HCT116 (cell line): ENCODE measurements around a stretch of chrX.

- RRBS: no CpG with 5 or more reads among the region's 3 CpGs
Observed at GRCh38 chrX:150692297-150692533, 981 bp upstream of the MTMR1 start.

DNA sequence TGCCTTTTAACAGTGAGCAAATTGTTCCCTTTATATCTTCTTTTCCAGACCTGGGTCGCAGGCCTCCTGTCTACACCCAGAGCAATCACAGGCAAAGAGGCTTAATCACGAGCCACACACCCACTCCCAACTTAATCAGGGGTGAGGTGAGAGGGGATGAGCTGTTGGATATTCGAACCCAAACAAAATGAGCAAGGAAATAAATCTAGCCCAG is 755 bp upstream of the MTMR1 start:
- RRBS: no CpG with 5 or more reads among the region's 3 CpGs

DNA sequence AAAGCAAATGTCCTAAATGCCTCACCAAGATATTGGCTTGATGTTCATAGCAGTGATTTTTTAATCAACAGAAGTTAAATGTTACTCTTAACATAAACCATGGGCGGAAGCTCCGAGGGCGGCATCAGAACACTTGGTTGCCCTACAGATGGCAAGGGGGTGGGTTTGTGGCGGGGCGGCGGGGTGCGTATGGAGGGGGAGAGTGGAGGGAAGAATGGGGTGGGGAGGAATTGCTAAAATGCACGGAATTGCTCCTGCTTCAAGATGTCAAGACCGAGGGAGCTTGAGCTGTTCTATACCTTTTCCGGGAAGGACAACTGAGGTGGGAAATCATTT is 480 bp upstream of the MTMR1 start:
- RRBS: no CpG with 5 or more reads among the region's 10 CpGs

DNA sequence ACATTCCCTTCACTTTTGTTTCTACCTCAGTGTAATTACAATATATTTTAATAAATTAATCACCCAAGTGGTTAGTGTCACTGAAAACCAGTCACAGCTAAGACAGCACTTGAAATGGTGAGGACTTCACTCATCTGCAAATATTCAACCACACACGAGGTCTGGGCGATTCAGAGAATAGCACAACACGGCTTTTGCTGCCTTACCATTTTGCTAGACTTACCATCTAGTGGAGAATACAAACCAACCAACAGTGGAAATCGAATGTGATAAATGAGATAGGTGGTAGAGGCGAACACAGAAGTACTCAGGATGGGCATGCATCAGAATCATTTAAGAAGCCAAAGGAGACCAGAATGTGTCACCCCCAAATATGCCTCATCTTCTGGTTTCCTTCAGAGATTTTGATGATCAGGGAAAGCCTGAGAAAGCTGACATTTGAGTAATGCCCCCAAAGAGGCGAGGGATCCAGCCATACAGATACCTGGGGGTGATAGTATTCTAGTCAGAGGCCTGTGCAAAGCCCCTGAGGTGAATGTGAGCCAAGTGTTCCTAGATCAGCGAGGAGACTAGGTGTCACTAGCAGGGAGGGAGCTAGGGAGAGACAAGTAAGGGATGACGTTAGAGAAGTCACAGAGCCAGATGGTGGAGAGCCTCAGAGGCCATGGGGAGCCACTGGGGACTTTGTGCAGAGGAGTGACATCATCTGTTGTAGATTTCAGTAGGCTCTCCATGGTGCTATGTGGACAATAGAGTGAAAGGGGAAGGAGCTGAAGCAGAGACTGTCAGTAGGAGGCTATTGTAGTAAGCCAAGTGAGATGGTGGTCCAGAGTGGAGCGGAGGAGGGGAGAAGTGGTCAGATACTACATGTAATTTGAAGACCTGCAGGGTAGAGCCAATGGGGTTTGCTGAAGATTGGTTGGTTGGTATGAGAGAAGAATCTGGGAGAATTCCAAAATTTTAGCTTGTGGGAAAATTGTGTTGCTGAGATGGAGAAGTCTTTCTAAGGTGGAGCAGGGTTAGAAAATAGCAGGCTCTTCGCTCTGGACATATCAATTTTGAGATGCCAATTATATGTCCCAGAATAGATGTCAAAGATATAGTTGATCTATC is 1.8 kb downstream of the MTMR1 start:
- RRBS: no CpG with 5 or more reads among the region's 10 CpGs

- RRBS: no CpG with 5 or more reads among the region's 10 CpGs
Observed at GRCh38 chrX:151957775-151958890, 16.3 kb downstream of the GABRE start.

DNA sequence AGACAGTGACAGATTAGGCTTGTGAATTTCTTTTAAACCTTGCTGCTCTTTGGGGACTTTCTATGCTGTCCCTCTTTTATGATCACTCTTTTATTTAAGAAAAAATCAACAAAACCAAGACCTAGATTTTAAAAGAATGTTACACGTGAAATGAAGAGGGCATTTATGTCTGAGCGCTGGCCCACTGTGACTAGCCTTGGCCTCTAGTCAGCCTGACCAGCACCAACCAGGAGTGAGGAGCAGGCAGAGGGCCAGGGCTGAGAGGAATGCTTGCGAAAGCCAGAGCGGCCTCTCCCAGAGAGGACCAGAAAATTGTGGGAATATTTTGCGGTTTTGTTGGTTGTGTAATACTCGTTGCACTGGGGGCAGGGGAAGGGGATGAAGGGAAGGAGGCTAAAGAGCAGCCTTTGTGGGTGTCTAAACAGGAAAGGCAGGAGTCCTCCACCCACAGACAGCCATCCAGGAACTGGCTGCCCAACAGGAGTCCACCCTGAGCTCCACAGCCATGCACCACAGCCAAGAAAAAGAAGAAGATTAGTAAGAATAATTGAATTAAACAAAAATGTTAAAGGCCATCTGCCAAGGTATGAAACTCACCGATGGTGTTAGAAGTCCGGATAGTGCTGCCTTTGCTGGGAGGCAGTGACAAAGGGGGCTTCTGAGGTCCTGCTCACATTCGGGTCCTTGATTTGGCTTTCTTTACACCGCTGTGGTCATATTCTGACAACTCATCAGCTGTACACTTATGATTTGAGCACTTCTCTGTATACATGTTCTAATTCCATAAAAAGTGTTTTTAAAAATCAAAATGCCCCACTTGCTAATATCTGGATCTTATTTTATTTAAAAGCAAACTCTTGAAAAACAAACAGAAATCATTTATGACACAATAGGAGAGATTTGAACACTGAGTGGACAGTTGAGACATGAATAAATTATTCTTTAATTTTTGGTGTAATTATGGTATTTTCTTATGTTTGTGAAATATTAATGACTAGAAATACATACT is 3.6 kb downstream of the GABRE start:
- RRBS: no CpG with 5 or more reads among the region's 10 CpGs

DNA sequence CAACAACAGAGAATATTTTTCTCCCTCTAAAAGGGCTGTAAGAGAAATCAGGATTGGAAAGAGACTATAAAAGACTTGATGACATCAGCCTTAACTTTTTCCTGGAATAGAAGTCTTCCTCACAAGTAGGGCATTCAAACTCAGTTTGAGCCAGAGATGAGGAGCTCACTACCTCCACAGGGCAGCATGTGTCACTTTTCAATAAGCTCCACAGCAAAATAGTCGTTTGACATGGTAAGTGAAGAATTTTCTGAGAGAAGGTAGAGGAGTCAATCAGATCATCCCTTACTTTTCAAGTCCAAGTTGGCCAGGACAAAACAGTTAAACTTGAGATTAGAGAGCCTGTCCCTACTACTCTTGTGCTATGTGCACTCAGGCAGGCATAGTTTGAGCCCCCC is 9.0 kb upstream of the GABRE start:
- RRBS: no CpG with 5 or more reads among the region's 1 CpG

DNA sequence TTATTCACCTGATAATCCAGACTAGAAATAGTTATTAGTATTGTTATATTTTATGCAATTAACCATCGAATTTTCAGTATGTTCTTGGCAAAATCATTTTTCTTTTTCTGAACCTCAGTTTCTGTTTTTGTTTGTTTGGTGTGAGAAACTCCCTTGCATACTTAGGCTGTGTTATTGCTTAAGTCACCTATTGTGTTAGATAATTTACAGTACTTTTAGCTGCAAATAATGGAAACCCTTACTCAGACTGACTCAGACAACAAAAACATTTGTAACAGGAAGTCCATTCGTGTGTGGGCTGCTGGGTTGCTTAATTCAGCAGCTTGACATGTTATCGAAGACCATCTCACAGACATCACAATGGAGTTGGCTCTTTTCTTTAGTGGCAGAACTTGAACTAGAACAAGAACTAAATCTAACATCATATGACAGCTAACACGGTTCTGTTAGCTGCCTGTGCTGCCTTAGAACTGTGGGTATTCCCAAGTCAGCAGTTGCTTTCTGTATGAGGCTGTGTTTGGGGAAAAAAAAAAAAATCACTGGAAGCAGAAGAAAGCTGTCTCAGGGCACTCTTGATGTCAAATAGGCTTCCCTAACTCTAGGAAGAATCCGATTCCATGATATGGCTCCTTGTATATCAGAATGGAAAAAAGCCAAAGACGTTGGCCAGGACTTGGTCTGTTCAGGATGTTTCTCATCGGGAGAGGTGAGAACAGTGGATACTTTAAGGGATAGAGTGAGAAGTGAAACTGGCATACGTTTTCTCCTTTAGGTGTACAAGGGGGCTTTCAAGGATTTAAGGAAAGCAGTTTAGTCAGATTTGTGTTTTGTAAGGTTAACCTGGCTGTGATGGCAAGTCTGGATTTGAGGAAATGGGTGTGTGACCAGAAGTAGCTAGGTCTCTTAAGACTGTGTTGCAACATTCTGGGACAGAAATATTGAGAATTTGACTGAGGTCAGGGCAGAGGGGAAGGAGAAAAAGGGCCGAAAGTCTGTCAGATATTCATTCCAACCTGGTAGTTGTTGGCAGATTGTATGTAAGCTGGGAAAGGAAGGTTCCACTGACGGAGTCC is 10.1 kb upstream of the GABRE start:
- RRBS: no CpG with 5 or more reads among the region's 10 CpGs

DNA sequence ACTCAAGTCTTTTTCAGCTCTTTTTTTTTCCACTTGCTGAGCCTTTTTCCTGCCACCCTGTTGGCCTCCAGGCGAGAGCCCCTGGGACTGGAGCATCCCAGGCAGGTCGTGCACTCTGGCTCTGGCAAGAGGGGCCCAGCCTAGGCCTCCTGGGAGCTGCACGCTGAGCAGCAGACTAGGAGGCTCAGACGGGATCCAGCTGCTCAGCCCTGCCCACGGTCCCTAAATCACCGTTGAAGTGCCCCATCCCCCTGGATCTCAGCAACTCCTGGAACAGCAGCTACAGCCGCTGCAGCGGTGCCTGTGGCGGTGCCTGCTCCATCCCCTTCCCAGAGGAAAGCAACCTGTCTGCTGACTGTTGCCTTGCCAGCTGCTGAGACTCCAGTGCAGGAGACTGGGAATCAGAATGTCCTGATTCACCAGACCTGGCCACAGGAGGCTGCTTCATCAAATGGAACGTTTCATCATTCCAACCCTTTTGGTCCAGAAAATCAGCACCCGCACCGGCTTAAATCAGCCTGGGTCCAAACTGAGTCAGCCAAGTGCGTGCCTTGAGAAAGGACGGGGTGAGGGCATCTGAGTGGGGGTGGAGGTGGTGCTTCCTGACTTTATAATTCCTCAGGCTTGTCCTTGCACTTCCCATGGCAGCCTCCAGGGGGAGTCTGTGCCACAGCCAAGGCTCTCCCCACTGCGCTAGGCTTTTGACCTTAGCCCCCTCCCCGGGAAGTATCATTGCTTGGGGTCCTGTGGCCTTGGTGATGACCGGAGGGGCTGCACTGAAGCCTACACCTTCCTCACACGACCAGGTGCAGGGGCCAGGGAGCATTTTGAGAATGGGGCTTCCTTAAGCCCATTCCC is 6.4 kb downstream of the ZNF185 start:
- RRBS: 0% methylated on average over 1 of the region's 18 CpGs

- RRBS: no CpG with 5 or more reads among the region's 2 CpGs
Observed at GRCh38 chrX:153361577-153362293, 27.8 kb downstream of the ZNF275 start.

DNA sequence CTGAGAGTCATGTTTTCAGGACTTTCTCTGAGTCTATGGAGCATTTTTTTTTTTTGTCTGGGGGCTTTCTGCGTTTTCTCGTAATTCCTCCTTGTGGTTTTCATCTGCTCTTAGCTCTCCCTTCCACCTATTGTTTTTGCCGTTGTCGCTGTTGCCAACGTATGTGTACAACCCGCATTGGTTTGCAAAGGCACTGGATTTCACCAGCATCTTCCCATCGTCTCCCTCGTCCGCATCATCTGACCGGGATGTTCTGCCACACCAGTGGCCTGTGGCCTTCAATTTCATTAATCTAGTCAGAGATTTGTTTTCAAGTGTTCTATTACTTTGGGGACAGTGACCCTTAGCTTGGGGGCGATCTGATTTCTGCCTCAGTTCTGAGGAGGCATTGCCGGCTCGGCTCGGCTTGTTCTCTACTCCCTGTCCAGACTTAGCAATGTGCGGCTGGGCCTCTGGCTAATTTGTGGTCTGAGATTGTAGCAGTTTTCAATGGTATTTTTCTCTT is 14.6 kb downstream of the PNMA6E start:
- RRBS: no CpG with 5 or more reads among the region's 15 CpGs

GRCh38 chrX:153477902-153478345 is 7.5 kb upstream of the HAUS7 start:
- RRBS: no CpG with 5 or more reads among the region's 10 CpGs

DNA sequence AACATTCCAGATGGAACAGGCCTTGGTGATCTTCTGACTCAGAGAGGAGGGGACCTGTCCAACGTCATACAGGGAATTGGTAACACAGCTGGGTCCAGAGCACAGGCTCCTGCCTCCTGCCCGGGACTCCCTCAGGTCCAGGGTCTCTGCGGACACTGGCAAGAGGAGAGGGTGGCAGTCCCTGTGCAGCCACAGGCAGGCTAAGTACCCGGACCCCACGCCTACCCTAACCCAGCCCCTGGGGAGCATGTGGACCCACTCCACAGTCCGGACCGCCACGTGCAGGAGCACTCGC is 10.3 kb downstream of the CCNQ start:
- RRBS: over 99% methylated on average over 5 of the region's 9 CpGs

DNA sequence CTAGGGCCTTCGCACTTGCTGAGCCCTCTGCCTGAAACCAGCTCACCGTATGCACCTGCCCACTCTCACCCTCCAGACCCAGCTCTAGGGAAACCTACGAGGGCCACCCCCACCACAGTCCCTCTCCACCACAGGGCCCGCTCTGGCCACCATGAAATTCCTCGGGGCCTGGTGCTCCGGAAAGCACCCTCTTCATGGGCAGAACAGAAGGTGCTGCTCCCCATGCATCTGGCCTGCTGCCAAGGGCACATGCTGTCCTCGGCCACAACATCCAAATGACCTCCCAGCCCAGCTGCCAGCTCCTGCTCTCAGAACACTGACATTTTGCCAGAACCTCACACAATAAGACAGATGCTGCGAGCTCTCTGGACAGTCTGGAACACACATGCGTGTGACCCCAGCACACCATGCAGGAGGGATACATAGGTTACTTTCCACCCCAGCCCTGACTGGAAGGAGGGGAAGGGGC is 6.0 kb downstream of the CCNQ start:
- RRBS: no CpG with 5 or more reads among the region's 9 CpGs

GRCh38 chrX:153622640-153623410 is 23.9 kb upstream of the CCNQ start:
- RRBS: no CpG with 5 or more reads among the region's 21 CpGs

GRCh38 chrX:153643536-153644118 is 3.4 kb upstream of the DUSP9 start:
- RRBS: 48% methylated on average over 9 of the region's 41 CpGs

- RRBS: no CpG with 5 or more reads among the region's 38 CpGs
Observed at GRCh38 chrX:153685999-153687372, 1.2 kb upstream of the SLC6A8 start.

DNA sequence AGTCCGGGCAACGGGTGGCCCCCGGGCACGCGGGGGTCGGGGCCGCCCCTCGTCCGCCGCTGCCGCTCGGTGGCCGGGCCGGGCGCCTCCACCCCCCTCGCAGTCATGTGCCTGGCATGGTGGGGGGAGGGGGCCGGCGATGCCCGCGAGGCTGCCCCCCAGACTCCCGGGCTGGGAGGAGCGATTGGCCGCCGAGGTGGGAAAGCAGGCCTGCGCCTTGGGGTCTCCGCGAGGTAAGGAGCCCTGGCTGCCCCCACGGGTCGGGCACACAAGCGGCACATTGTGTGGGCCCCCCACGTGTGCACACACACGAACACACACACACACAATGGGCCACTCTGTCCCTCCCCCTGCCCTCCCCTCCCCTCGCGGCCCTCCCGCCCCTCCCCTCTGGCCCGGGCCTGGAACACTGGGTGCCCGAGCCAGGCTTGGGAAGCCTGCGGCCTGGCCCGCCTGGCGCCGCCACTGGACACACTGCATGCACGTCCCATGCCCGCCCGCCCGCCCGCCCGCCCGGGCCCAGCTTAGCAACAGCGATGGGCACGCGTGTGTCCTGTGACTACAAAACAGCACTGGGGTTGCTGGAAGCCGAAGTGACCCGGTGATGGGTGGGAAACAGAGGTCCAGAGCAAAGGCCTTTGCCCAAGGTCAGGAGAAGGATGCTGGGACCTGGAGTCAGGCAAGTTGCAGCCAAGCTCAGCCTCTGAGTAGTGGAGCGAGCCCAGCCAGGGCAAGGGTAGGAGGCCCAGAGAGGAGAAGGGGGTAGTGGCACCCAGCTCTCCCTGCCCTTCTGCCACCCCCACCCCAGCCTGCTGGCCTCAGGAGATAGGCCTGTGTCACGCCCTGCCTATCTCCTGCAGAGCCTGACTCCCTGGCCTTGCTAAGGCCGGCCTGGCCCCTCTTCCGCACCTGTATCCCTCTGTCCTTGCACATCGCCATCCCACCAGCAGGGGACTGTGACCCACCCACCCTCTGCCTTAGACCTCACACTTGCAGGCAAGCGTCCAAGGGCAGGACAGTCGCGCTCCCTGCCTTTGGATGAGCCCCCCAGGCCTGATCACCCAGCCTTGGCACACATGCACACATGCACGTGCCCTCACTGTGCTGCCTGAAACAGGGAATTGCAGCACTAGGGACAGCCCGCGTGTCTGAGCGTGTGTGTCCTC is 1.6 kb downstream of the SLC6A8 start:
- RRBS: 3% methylated on average over 16 of the region's 65 CpGs

DNA sequence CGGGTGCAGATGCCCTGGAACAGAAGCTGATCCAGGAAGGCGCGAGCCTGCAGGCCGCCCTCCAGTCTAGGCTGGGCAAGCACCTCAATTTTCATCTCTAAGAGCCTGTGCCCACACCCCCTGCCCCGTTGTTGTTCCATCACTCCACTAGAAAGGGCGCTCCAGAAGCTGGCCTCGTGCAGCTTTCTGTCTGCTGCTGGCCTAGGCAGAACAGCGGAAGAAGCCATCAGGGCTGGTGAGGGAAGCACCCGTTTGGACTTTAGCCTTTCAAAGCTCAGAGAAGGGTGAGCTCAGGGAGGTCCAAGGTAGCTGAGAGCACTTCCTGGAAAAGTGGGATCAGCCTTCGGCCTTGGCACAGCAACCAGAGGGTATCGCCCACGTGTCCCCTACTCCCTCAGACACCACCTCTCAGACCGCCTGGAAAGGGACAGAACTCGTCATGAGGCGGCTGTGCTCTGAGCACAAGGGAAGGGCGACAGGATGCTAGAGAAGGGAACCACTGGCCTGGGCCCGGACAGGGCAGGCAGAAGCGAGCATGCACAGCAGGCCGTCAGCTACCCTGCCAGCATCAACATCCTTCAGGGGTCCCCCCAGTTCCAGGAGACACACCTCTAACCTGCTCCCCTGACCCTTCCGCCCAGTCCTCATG is 11.5 kb downstream of the SLC6A8 start:
- RRBS: no CpG with 5 or more reads among the region's 20 CpGs

GRCh38 chrX:153744119-153744831 is 19.6 kb downstream of the ABCD1 start:
- RRBS: 2% methylated on average over 4 of the region's 34 CpGs